ENCODE measurements around the genes RASSF8, TM7SF3 and STK38L.

GRCh38 chr12:25388032-25388668, 137.4 kb upstream of the KRAS start:
- PRO-cap = no peak
- RAMPAGE, long total RNA = no peak

DNA sequence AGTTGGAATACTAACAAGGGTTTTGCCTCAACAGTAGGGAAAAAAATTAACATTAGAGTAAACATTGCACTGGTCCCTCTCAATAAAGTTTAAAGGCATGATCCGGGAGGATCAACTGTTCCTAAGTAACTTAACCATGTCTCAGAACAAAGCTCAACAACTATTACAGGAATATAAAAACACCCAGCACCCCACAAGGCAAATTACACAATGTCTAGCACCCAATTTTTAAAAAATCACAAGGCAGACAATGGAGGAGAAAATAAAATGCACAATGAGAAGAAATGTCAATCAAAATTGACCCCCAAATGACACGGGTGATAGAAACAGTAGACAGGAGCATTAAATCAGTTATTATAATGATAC, 201.1 kb upstream of the RASSF8 start:
- PRO-cap = no peak
- RAMPAGE, long total RNA = no peak

DNA sequence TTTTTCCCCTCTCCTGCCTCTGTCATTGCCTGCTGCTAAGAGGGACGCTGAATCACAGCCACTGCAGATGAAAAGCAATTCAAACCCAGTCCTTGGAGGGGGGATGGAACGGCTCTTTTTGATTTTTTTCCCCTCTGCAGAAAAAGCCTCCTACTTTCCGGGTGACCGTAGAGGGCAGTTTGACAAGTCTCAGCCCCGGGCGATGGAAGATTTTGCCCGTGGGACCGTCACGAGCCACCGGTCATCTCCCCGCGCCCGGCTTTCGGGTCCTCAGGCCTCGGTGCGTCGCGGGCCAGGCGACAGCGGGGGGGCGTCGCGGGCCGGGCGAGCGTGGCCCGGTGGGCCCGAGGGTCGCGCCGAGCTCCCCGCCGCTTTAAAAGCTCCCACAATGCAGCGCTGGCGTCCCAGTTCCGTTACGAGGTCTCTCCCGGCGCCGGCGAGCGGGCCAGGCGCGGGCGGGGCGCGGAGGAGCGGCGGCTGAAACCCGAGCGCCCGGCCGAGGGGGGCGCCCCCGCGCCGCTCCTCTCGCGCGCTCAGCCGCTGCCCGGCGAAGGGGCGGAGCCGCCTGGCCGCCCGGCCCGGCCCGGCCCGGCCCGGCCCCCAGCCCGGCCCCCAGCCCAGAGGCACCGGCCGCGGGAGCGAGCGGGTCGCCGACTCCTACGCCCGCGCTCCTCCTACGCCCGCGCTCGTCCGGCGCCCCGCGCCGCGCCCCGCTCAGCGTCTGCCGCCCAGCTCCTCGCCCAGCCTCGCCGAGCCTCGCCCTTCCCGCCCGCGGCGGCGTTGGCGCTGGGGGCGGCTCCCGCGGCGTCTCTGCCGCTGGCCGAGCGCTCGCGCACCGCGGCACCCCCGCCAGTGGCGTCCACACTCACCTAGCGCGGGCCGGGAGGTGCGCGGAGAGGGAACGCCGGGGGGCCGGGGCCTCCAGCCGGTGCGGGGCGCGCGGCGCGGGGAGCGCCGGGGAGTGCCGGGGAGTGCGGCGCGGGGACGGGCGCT, at the start of gene RASSF8:
Gene RASSF8 (plus strand): TSS at position 620 of the 993 bp plus-strand sequence.
- PRO-cap = bidirectional peak, plus-strand start at position 151 of the sequence, minus-strand start outside the sequence; bidirectional peak, plus-strand start at position 299 of the sequence, minus-strand start at position 272 of the sequence; bidirectional peak, plus-strand start at position 448 of the sequence, minus-strand start at position 390 of the sequence; bidirectional peak, plus-strand start at position 620 of the sequence, minus-strand start at position 723 of the sequence; bidirectional peak, plus-strand start at position 762 of the sequence, minus-strand start at position 758 of the sequence; bidirectional peak, plus-strand start at position 852 of the sequence, minus-strand start at position 812 of the sequence
- RAMPAGE, long total RNA = no peak

DNA sequence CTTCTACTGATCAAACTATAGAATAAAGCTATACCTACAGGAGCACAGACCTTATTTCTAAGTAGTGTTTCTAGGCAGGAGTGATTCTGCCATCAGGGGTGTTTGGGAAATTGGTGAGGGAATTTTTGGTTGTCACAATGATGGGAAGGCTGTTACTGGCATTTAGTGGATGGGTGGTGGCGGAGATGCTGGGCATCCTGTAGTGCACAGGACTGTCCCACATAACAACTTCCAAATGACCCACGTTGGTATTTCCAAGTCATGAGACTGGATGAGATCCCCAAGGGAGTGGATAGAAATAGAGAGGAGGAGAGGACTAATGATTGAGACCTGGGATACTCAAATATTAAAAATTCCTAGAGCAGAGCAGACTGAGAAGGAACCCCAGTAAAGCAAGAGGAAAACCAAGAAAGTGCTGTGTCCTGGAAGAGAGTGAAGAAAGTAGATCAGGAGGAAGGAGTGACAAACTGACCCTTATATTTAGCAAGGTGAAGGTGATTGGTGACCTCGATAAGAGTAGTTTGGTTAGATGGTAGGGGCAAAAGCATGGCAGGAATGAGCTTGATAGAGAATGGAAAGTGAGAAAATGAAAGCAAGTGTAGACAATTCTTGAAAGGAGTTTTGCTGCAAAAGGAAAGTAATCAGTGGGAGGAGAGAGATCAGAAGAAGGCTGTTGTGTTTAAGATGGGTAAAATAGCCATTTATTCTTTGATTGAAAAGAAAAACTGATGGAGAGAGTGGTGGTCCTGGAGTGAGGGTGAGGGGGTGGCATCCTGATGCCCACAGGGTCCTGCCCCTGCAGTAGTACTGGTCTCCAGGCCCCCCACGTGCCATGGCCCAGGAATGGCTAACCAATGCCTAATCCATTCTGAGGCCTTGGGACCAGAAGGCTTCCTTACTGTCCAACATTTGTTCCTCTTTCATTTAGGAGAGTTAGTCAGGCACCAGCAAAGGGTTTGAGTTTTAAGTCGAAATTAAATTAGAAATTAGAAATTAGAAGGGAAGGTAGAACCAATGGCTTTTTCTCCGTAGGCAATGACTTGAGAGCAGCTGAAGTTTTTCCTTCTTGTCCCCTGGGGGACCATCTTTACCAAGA, 51.1 kb downstream of the RASSF8 start:
- PRO-cap = no peak
- RAMPAGE, long total RNA = no peak

DNA sequence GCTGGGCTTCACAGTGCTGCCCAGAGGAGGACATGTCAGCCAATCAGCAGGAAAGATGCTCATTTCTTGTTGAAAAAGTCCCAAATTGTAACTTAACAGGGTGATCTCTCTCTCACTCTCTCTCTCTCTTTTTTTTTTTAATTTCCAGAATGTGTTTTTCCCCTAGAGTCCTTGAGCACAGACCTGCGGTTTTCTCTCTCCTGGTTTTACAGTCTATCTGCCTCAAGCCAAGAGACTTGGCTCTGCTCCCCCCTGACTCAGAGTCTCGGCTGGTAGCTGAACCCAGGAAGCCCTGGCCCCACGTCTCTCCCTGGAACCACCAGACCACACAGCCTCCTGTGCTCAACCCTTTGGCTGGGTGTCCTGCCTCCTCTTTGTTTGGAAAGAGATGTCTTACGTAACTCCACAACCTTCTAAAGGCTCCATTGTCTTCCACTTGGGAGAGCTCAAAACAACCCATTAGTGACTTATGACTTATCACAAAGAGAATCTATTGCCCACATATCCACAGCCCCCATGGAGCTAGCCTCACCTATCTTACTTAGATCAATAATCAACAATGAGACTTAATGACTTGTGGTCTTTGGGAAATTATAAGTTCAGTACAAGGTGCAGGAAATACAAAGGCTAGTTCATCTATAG, 44.1 kb downstream of the SSPN start:
- PRO-cap = no peak
- RAMPAGE, long total RNA = no peak

- PRO-cap = no peak
- RAMPAGE, long total RNA = no peak
Observed at GRCh38 chr12:26378508-26379197, 183.3 kb downstream of the SSPN start.

DNA sequence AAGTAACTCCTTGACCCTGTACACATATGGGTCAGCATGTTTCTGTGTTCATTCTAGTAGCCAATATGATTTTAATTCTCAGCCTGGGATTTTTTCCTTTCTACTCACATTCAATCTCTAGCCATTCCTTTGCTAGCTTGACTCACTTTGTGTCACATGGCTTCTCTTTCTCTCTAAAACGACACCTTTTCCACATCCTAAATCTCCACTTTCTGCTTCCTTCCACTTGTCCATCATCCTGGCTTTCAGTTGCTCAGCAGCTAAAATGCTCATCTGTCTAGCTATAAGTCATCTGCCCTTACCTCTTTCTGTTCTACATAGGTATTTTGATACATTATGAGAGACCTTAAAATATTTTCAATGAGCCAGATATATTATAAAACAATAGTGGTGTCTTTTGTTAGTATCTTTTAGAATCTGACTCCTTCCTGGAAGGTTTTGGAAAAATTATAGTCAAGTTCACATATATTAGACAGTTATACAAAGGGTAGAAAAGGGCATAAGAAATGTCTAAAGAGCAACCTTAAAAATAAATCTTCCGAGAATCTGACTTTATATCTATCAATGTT, 278.3 kb downstream of the SSPN start:
- PRO-cap = no peak
- RAMPAGE, long total RNA = no peak

GRCh38 chr12:26630471-26631188, 202.4 kb downstream of the ITPR2 start:
- PRO-cap = no peak
- RAMPAGE, long total RNA = no peak

GRCh38 chr12:26691477-26692061, 141.4 kb downstream of the ITPR2 start:
- PRO-cap = bidirectional peak, plus-strand start at chr12:26691801, minus-strand start at chr12:26691651
- RAMPAGE, long total RNA = no peak

DNA sequence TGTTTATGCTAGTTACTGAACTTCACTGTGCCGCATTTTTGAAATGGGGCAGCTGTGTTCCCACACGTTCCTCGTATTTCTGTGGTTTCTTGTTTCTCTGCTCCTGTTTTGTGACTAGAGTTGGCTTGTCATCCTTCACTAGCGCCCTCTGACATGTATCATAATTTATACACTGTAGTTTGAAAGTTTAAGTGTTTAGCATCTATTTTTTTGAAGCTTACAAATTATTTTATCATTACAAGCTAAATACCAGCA, 34.8 kb downstream of the ITPR2 start:
- PRO-cap = no peak
- RAMPAGE, long total RNA = no peak

GRCh38 chr12:26821219-26821868, 11.7 kb downstream of the ITPR2 start:
- PRO-cap = no peak
- RAMPAGE, long total RNA = no peak

- PRO-cap = no peak
- RAMPAGE, long total RNA = no peak
Observed at GRCh38 chr12:26953484-26953929, 15.2 kb downstream of the FGFR1OP2 start.

GRCh38 chr12:27012864-27013335, 1.3 kb downstream of the TM7SF3 start:
- PRO-cap = no peak
- RAMPAGE, long total RNA = no peak

- PRO-cap = bidirectional peak, plus-strand start at chr12:27014035, minus-strand start at chr12:27014017; bidirectional peak, plus-strand start at chr12:27014270, minus-strand start at chr12:27014351
- RAMPAGE, long total RNA = no peak
Observed at GRCh38 chr12:27013849-27014726, at the start of gene TM7SF3. TSS of gene TM7SF3 (minus strand) at chr12:27014384.

GRCh38 chr12:27193550-27194581, 50.2 kb upstream of the STK38L start:
- PRO-cap = bidirectional peak, plus-strand start at chr12:27194144, minus-strand start at chr12:27193892
- RAMPAGE, long total RNA = no peak

- PRO-cap = bidirectional peak, plus-strand start at chr12:27244304, minus-strand start at chr12:27244043
- RAMPAGE, long total RNA = start-site peak on the plus strand at chr12:27244236-27244309, 2,796 and 351 reads in 2 replicates
Observed at GRCh38 chr12:27243794-27244434, at the start of gene STK38L. TSS of gene STK38L (plus strand) at chr12:27244286.

GRCh38 chr12:27284423-27285150, 40.5 kb downstream of the STK38L start:
- PRO-cap = no peak
- RAMPAGE, long total RNA = no peak

DNA sequence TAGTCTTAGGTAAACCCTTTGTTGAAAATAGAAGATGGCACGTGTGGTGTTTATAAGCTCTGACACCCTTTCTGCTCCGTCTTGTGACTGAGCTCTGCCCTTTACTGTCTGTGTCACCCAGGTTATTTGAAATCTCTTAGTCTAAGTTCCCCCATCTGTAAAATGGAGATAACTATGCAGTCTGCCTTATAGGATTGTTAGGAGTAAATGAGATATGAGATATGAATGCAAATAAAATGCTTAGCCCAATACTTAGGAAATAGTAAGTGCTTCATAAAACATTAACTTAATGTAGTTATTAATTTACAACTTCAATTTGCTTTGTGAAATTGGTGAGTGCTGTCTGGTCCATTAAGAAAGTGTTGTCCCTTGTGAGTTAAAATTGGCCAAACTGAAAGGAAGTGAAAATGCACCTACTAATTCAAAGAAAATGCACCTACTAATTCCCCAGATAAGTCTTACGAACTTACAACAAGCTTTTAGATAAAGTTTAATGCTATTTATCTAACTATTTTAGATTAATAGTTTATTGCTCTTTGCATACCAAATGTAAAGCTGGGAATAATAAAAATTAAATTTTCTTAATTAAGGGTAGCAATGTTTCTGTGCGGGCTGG, 1.6 kb downstream of the BMAL2 start:
- PRO-cap = unidirectional peak, minus-strand start at position 89 of the sequence
- RAMPAGE, long total RNA = no peak

DNA sequence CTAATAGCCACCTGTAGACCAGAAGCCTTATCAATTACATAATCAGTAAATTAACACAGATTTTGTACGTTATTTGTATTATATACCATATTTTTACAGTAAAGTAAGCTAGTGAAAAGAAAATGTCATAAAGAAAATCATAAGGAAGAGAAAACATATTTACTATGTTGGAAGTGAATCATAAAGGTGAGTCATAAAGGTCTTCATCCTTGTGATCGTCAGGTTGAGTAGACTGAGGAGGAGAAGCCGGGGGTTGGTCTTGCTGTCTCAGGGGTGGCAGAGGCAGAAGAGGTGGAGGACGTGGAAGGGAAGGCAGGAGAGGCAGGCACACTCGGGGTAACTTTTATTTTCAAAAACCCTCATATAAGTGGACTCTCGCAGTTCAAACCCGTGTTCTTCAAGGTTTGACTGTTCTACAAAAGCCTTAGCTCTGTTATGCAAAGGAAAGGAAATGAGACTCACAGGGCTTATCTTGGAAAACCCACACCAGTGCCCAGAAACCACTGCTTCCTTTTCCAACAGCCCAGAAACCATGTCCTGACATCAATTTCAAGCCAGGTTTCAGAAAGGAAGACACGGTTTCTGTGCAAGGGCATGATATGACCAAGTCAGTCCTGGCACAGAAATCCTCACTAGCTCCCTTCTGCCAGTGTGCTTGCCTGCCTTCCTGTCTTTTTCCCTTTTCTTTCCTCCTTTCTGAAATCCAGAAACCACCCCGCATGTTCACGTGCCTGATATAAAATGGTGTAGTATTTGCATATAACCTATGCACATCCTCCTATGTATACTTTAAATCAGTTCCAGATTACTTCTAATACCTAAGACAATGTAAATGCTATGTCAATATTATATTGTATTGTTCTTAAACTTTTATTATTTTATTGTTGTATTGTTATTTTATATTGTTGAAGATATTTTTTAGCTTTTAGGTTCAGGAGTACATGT, 14.1 kb downstream of the SMCO2 start:
- PRO-cap = no peak
- RAMPAGE, long total RNA = no peak

DNA sequence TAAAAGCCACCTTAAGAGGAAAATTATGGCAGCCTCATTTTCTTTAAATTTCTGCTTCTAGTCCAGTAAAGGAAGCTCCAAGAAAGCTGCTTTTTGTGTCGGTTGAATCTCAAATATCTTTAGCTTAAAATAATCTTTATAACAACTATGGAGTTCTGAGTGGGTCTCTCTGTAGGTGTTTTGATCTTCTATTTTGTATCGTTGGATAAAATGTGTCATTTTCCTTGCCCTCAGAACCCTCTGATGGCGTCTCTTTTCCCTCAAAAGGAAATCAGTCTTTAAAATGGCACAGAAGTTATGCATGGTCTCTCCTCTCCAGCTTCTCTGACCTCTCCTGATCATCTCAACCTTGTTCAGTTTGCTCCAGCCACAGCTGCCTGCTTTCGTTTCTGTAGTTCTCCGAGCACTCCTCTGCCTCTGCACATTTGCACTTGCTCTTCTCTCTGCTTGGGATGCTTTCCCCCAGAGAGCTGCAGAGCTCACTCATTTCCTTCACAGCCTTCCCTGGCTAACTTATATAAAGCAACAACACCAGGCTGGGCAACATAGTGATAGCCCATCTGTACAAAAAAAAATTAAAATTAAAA, 37.4 kb downstream of the PPFIBP1 start:
- PRO-cap = no peak
- RAMPAGE, long total RNA = no peak